H9 (cell line): Measurements from ENCODE around the gene MB21D2.

- PRO-cap, result no peak
Observed at GRCh38 chr3:190533258-190534005, 19.5 kb downstream of the IL1RAP start.

DNA sequence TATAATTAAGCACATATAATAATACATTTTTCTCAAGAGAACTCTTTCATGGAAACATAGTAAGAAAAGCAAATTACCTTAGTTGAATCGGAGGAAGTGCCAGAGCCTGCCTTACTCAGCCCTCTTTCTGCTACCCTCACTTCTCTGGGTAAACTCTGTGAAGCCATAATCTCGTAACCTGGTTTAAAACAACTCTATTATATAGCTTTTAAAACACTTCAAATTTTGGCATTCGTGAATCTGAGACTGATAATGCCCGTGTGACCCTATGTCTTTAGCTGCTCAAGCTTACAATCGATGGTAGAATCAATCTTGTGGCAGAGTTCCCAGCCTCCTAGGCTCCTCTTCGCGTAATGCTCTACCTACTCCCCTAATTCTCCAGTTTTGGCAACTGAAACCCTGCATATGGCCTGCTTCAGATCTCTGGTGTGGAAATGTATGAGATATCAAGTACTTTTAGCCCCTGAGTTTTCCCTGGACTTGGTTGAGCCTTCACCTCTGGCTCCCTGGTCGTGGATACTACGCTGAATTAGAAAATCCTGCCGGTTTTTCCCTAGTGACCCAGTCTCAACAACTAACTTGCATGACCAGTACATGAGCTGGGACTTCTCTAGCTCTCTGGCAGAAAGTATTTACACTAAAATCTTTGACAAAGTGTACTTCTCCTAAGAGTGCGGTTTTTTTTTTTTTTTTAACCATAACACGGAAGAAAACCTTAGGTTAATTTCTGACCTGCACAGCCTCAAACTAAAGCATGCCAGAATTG lies 165.9 kb downstream of the GMNC start:
- PRO-cap, result no peak

- PRO-cap, result no peak
Observed at GRCh38 chr3:190720837-190721036, 141.8 kb downstream of the GMNC start.

DNA sequence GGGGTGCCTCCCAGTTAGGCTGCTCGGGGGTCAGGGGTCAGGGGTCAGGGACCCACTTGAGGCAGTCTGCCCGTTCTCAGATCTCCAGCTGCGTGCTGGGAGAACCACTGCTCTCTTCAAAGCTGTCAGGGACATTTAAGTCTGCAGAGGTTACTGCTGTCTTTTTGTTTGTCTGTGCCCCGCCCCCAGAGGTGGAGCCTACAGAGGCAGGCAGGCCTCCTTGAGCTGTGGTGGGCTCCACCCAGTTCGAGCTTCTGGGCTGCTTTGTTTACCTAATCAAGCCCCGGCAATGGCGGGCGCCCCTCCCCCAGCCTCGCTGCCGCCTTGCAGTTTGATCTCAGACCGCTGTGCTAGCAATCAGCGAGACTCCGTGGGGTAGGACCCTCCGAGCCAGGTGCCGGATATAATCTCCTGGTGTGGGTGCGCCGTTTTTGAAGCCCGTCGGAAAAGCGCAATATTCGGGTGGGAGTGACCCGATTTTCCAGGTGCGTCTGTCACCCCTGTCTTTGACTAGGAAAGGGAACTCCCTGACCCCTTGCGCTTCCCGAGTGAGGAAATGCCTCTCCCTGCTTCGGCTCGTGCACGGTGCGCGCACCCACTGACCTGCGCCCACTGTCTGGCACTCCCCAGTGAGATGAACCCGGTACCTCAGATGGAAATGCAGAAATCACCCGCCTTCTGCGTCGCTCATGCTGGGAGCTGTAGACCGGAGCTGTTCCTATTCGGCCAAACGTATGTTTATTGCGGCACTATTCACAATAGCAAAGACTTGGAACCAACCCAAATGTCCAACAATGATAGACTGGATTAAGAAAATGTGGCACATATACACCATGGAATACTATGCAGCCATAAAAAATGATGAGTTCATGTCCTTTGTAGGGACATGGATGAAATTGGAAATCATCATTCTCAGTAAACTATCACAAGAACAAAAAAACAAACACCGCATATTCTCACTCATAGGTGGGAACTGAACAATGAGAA lies 102.6 kb upstream of the GMNC start:
- PRO-cap, result bidirectional peak, plus-strand start at position 278 of the sequence, minus-strand start at position 137 of the sequence; bidirectional peak, plus-strand start at position 551 of the sequence, minus-strand start at position 550 of the sequence; unidirectional peak, minus-strand start at position 705 of the sequence; unidirectional peak, minus-strand start at position 743 of the sequence

DNA sequence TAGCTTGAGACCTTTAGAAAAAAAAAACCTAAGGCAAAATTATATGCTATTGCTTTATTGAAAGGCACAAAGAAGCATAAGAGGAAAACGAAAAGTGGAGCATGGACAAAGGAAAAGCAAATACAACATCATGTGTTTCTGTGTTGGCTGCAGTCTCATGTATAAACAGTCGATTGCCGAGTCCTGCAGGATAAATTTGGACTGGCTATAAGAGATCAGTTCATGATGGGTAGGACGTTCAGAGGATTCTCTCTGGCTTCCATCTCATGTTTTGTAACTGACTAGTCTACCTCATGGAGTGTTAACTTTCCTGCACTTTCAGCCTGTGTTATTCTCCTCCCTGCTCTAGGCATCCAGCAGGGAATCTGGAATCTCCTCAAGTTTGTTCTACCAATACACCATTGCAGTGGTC lies 21.8 kb upstream of the CCDC50 start:
- PRO-cap, result no peak

DNA sequence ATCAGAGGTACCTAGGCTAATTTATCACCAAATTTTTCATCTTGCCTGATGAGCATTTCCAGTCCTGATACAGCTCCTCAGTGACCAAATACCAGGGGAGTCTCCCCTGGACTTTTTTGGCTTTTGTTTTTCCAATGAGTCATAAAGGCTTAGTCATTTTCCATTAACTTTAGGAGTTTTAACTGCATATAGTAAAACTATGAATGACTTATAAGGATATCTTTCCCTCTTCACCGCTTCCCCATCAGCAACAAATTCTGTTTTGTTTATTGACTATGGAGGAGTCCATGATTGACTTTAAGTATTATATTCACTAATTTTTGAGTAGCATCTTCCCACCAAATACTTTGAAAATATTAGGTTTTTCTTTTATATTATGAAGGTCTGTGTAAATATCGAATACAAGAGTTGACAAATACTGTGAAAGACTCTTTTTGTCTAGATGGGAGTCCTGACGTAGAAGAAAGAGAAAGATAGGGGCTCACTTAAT lies 7.6 kb upstream of the UTS2B start:
- PRO-cap, result no peak

GRCh38 chr3:191360784-191361300 lies 30.5 kb upstream of the UTS2B start:
- PRO-cap, result no peak

GRCh38 chr3:191391774-191392438 lies 61.6 kb upstream of the UTS2B start:
- PRO-cap, result unidirectional peak, plus-strand start at chr3:191392292; unidirectional peak, plus-strand start at chr3:191392327

DNA sequence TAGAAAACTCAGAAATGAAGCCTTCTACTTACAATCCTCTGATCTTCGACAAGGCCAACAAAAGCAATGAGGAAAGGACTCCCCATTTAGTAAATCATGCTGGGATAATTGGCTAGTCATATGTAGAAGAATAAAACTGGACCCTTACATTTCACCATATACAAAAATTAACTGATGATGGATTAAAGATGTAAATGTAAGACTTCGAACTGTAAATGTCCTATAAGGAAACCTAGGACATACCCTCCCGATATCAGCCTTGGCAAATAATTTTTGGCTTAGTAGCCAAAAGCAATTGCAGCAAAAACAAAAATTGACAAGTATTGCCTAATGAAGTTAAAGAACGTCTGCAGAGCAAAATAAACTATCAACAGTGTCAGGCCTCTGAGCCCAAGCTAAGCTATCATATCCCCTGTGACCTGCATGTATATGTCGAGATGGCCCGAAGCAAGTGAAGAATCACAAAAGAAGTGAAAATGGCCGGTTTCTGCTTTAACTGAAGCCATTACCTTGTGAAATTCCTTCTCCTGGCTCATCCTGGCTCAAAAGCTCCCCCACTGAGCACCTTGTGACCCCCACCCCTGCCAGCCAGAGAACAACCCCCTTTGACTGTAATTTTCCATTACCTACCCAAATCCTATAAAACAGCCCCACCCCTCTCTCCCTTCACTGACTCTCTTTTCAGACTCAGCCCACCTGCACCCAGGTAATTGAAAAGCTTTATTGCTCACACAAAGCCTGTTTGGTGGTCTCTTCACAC lies 466.2 kb downstream of the PYDC2 start:
- PRO-cap, result bidirectional peak, plus-strand start at position 679 of the sequence, minus-strand start at position 431 of the sequence

GRCh38 chr3:192170089-192171338 lies 556.8 kb downstream of the FGF12 start:
- PRO-cap, result no peak

DNA sequence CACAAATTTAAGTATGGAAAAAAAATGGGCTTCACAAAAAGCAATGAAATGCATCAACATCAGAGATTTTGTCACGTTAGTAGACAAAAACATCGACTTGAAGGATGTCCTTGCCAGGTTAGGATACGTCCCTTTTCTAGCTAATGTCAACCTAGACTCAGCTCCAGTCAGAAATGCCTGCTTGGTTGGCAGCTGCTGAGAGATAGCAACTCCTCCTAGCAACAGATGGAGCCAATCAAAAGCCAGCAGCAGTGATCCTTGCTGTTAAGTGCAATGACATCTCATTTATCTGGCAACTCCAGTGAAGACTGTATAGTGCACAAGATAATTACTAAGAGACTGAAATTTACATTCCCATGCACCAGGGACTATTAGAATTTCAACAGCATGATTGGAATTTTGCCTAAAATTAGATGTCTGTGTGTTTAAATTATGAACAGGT lies 424.1 kb downstream of the FGF12 start:
- PRO-cap, result no peak

GRCh38 chr3:192407959-192408563 lies 319.3 kb downstream of the FGF12 start:
- PRO-cap, result unidirectional peak, plus-strand start at chr3:192408153

GRCh38 chr3:192409467-192410759 lies 317.4 kb downstream of the FGF12 start:
- PRO-cap, result bidirectional peak, plus-strand start at chr3:192409562, minus-strand start at chr3:192409501

GRCh38 chr3:192597538-192598011 lies 129.8 kb downstream of the FGF12 start:
- PRO-cap, result no peak

- PRO-cap, result bidirectional peak, plus-strand start at chr3:192879950, minus-strand start at chr3:192879878
Observed at GRCh38 chr3:192879680-192880203, 37.9 kb downstream of the MB21D2 start.

- PRO-cap, result bidirectional peak, plus-strand start at chr3:192917986, minus-strand start at chr3:192917856; bidirectional peak, plus-strand start at chr3:192918347, minus-strand start at chr3:192918247
Observed at GRCh38 chr3:192917745-192918527, at the start of gene MB21D2. MB21D2 (minus strand) TSS chr3:192917856.

DNA sequence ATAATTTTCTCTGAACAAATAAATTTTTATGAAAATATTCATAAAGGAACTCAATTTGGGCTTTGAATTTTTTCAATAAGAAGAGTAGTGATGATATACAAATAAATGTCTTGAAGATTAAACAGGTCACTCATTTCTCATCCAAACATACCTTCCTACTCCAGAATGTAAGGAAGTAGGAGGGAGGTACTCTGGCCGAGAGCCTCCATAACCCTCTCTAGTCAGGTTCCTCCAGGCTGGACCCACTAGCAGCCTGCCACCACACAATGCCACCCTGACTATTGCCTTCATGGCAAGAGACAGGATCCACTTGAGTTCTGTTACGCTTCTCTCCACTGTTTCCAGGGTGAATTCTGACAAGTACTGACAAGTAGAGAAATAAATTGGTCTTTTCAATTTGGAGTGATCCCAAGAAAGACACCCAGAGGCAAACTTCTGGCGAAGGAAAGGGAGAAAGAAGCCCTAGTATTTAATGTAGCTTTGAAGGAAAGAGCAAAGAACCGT lies 33.0 kb upstream of the ATP13A5 start:
- PRO-cap, result no peak

DNA sequence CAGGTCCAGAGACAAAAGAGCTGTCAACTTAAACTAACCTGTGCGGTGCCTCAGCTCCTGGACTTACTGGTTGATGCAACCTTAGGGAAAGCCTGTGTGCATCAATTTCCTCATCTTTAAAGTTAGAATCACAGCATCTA lies 2.1 kb downstream of the ATP13A4 start:
- PRO-cap, result no peak

DNA sequence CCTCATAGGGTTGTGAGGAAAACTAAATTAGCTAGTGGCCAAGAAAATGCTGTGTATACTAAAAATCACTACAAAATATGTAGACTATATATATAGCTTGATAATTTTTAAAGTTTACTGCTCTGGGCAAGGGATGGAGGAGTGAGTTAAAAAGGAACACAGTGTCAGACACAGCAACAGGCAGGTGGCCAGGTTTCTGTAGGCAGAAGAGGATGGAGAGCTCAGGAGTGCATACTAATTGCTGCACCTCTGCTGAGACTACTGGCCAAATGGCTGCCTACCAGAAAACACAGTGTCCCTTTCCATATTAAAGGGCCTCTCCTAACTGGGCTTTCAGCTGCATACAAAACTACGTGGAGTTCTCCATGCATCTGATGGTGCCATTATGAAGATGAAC lies 1.9 kb downstream of the ATP13A4 start:
- PRO-cap, result no peak

DNA sequence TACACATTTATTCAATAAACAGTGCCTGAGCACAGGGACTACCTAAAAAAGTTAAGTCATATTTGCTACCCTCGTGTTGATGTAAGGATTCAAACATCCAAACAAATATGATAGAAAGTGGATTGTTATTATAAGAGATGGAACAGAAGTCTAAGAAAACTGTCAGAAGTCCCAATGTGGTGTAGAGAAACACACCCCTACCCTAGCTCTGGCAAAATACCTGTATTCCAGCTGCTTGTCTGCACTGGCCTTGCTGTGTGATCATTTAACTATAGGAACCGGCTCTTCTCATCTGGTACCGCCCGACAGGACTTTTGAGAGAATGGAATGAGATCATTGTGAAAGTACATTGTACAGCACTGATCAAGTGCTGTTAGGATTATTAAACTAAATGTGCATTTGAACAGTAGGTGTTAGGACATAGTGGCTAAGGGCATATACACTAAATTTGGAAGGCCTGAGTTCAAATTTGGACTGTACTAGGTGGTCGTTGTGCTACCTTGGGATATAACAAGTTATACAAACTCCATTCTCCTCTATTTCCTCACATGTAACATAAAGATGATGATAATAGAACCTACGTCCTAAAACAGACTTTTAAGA lies 1.0 kb upstream of the ATP13A4 start:
- PRO-cap, result no peak